Gallbladder (tissue), 1 donor: ENCODE results near the genes POTEF, ANKRD30BL and NCKAP5.

GRCh38 chr2:128973966-128974369 is 655.3 kb upstream of the HS6ST1 start:
- PRO-cap = no peak

GRCh38 chr2:129273489-129273955 is 705.9 kb upstream of the RAB6C start:
- PRO-cap = no peak

DNA sequence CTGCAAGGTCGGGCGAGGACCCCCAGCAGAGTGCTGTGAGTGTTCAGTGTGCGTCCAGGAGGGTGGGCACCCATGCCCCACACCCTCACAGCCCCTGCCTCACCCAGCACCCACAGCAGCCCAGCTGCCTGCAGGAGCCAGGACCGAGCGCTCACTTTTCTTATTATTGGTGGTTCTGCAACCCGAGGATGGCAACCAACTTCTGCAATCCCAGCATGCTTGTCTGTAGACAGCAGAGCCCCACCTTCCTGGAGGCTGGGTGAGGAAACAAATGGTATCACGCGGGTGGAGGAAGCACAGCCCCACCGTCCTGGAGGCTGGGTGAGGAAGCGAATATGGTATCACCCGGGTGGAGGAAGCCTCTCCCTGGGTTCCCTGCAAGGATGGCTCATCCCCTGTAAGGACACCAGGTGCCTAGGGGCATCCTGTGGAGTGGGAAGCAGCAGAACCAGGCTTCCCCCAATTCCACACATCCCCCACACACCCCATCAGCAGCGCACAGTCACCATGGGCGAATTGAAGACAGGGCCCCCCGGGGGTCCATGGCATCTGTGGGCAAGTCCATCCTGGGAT is 220.6 kb upstream of the RAB6C start:
- PRO-cap = no peak

GRCh38 chr2:130129060-130129522 is at the start of gene POTEF:
POTEF (minus strand) TSS chr2:130129222.
- PRO-cap = no peak

DNA sequence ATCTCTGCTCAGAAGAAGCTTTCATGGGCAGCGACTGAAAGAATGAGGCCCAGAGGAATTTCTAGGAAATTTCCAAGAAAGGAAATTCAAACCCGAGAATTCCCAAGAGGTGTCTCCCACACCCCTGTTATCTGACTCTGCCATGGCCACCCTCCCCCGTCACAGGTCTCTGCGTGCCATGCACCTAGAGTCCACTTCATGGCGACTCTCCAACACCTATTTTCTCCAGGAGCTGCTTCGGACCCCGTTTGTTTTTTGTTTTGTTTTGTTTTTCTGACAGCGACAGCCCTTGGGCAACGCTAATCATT is 715 bp downstream of the SMPD4 start:
- PRO-cap = no peak

- PRO-cap = no peak
Observed at GRCh38 chr2:130183026-130183625, 1.1 kb downstream of the MZT2B start.

- PRO-cap = no peak
Observed at GRCh38 chr2:130332315-130332856, 9.6 kb downstream of the CCDC115 start.

DNA sequence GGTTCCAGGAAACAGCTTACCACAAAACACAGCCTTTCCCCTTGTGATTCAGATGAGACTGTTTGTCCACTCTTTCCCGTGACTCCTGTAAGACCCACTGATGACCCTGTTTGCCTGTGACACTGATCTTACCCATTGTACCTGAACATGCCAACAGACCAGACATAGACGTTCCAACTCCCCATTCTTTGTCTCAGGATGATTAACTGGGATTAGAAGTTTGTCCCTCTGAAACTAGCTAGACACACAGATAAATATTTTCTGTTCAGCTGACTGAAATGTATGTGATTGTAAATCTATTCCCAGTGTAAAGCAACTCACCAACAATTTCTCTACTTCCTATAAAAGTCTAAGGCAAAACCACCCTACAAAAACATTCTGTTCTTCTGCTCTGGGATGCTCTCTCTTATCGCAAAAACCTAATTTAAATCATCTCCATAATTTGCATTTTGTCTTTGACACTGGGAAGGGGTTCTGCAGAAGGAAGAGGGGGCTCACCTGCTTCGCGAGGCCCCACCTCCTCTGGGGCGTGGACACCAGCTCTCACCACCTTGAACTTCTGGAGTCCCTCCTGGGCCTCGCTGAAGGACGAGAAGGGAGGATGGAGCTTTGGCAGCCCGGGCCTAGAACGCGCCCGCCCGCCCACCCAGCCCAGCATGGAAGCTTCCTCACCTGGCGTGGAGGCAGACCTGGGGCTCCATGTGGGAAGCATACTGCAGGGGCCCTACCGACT is 629 bp downstream of the CCDC115 start:
- PRO-cap = unidirectional peak, plus-strand start at position 574 of the sequence

- PRO-cap = no peak
Observed at GRCh38 chr2:130352098-130352590, 3.7 kb upstream of the PTPN18 start.

DNA sequence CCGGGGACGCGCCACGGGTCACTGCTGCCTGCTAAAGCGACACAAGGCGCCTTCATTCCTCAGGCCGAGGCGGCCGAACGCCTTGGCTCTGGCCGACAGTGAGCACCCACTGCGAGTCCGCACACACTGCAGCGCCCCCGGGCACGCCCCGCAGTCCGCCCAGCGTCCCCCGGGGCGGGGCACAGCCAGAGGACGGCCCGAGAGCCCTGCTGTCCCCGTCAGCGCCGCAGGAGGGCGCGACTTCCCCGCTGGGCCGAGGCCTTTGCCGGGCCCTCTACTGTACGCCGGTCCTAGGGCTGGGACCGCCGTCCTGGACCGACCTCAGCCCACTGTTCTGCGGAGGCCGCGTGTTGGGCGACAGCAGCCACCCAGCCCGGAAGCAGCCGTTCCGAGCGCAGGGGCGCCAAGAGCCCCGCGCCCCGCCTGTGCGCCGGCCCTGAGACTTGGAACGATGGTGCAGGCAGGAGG is 38.8 kb upstream of the ARHGEF4 start:
- PRO-cap = bidirectional peak, plus-strand start at position 329 of the sequence, minus-strand start at position 128 of the sequence

GRCh38 chr2:131235618-131236568 is 26.6 kb downstream of the POTEE start:
- PRO-cap = no peak

DNA sequence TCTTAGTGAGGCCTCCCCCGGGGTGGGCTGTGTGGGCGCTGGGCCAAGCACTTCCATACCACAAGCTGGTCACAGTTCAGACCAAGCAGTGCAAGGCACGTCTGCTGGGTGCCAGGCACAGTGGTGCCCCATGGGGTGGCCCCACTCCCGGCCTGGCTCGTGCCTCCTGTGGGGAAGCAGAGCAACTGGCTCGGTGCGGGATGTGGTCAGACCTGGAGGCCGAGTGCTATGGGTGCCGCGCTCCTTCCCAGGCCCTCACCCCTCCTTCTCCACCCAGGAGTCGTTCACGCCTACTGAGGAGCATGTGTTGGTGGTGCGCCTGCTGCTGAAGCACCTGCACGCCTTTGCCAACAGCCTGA is 12.4 kb upstream of the CCDC74A start:
- PRO-cap = no peak

DNA sequence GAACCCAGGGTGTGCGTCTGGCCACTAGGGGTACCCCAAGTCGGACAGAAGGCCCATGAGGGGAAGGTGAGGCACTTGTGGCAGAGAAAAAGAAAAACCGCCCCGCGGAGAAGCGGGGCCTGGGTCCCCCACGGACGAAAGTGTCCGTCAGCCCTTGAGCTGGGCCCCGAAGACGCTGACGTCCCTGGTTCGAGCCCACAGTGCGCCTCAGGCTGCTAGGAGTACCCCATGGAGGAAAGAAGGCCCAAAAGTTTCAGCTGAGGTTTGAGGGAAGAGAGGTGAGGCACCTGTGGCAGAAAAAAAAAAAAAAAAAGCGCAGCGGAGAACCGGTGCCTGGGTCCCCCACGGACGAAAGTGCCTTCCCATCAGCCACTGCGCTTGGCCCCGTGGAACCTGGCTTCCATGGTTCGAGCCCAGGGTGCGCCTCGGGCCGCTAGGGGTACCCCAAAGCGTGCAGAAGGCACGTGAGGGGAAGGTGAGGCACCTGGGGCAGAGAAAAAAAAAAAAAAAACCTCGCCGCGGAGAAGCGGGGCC is 228.3 kb downstream of the CCDC74A start:
- PRO-cap = no peak

GRCh38 chr2:132161531-132162096 is at the start of gene ANKRD30BL:
ANKRD30BL (minus strand) TSS chr2:132161952.
- PRO-cap = no peak

GRCh38 chr2:132280755-132281224 is 119.0 kb upstream of the ANKRD30BL start:
- PRO-cap = no peak

DNA sequence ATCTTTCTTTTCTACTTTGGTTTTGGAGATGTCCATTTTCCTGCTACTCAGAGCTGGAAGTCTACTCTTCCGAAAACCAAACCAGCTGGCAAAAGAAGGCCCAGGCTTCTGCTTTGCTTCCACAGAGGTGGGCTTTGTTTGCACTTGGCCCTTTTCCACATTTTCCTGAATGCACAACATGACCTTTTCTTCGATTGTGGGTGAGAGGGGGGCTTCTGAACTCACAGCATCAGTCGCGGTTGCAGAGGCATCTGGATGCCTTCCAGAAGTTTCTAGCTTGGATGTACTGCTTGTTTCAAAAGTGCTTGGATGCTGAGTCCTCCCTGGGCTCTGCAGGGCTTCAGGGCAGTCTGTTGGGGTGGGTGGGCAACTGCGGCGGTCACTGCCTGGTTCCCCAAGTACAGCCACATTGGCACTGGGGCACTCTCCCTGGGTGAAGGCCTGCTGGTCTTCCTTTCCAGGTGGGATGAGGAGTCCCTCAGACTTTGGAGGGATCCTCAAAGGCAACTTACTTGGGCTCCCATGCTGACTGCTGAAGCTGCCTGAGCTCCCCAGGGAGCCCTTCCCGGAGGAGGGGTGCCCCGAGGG is 112.3 kb upstream of the LYPD1 start:
- PRO-cap = no peak

DNA sequence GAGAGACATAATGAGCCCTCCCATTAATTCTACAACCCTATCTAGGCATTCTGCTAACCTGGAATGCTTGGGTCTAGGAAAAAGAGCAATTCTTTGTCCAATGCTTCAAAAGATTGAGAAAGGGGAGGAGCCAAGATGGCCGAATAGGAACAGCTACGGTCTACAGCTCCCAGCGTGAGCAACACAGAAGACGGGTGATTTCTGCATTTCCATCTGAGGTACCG is 21.6 kb downstream of the NCKAP5 start:
- PRO-cap = no peak

DNA sequence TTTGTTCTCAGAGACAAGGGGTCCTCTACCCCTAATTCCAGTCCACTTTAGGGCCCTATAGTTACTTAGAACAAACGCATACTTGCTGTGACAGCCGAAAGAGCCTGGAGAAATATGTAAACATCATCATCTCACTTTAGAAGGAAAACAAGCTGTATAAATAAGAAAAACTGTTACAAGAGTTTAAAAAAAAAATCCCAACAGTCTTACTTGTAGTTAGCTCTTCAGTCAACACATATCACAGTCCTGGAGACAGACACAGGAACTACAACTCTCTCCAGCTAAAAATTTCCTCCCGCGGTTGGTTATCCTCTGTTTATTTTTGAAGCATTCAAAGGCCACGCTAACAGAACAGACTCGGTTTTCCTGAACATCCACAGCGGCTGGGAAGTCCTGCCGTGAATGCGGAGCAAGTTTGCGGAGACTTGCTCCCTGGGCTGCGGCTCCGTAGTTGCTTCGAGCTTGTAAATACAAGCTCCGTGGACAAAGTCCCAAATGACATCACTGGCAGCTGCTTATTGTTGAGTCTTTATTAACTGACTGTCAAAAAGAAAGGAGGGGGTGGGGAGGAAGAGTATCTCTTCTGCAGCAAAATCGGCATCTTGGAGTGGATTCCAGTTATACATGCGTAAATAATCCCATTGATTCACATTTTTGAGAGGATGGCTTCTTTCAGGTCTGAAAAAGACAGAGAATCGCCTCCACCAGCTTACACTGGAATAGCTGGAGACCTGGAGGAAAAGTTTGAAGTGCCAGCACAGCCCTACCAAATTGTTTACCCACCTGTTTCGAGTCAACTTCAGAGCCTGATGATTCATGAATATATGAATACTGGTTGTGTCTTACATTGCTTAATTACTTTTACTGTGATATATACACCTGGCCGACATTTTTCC is at the start of gene NCKAP5:
Gene NCKAP5, minus strand, starts transcription at position 458 of the 896 bp plus-strand sequence.
- PRO-cap = unidirectional peak, minus-strand start at position 453 of the sequence

DNA sequence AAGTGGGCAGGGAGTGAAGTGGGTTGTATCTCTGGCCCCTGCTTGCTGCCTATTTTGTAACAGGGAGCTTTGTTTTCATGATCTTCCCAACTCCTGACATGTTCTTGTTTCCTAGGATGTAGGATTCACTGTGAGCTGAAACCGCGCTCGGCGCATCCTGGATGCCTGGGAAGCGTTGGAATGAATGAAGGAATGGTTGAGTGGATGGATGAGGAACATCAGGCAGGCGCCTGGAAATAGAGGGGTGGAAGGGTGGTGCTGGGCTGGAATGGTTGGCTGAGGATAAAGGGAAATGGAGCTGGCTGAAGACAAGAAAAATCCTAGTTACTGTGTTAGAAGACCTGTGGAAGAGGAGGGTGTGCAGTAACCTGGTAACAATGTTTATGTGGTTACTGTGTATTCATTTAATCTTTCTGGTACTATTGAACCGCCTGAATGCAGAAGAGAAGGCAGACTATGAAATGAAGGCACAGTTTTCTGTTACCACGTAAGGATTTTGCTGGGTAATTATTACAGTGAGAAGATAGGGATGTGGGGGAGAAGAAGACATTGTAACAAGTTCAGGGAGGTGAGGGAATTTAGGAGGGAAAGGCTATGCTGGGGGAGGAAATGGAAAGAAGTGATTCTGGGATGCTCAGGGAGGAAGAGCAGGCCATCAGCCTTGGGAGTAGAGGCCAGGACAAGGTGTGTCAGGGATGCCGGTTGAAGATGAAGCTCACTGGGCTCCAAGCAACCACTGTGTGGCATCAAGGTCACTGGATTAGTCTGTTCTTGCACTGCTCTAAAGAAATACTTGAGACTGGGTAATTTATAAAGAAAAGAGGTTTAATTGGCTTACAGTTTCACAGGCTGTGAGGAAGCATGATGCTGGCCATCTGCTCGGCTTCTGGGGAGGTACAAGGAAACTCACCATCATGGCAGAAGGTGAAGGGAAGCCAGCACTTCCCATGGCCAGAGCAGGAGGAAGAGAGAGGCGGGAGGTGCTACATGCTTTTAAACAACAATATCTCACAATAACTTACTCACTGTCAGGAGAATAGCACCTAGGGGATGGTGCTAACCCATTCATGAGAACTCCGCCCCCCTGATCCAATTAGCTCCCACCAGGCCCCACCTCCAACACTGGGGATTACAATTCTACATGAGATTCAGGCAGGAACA is 110.1 kb upstream of the MGAT5 start:
- PRO-cap = no peak

DNA sequence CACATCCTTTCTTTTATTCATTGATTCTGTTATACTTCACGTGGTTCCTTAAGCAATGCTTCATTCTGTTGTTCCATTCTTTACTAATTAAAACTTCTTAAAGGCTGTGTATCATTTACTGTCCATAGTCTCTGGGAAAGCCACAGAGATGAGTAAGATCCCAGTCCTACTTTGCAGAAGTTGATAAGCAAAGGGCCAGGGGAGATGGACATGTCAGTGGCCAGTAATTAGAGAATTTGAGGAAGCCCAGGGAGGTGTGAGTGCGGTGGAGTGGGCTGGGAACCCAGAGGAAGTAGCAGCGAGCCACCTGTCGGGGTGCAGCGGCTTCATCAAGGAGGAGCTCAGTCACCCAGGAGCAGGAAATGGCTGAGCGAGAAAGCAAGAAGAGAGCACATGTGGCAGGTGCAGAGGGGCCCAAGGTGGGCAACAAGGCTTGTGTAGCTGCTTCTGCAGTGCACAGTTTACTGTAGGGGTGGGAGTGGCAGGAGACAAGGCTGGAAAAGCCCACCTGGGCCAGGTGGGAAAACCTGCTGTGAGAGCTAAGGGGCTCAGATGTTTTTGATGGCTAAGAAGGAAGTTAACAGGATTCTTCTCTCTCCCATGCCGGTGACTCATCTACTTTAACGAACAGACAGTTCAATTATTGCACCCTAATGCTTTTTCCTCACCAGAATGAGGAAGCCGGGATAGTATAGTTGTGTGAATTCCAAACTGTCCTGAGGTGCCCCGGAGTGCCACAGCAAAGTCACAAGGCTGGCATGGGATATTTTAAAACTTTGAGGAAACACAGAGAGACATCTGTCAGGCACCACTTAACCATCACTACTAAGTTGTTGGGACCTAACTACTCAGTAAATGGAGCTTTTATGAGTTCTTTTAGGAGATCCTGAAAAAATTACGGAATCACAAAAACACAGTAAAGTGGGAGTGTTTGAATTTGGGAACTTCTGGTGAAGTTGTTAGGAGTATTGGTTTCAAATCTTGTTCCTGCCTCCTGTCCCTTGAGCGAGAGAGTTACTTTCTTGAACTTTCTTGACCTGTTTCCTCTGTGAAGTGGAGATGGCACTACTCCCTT is 34.7 kb upstream of the MGAT5 start:
- PRO-cap = no peak